ENCODE measurements around the genes UBE2L5, TEX26 and N4BP2L2.

DNA sequence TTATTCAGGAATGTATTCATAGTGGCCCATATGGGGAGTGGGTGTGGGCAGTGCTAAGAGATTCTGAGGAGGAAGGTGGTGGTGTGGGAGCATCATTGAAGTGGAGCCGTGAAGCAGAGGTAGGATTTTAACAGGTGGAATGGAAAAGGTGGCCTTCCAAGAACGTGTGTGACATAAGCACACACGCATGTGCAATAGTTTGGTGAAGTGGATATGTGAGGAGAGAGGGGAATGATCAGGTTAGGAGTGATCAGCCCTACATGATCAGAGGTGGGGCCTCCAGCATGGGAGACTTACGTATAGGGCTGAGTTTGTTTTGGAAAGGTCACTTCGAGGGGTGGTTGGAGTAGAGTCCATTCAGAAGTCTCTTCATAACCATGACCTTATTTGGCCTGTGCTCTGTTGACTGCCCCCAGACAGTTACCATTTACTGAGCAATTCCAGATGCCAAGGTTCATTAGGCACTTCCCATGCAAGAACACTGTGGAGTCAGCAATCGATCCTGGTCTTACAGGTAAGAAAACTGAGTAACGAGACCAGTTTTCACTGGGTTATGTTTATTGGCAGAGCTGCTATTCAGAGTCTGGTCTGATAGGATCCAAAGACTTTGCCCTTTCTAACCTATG is 134.5 kb downstream of the MTUS2 start:
- PRO-cap, result no peak
- RAMPAGE, long total RNA, 4 experiments, result no peak in any of the 4 experiments

DNA sequence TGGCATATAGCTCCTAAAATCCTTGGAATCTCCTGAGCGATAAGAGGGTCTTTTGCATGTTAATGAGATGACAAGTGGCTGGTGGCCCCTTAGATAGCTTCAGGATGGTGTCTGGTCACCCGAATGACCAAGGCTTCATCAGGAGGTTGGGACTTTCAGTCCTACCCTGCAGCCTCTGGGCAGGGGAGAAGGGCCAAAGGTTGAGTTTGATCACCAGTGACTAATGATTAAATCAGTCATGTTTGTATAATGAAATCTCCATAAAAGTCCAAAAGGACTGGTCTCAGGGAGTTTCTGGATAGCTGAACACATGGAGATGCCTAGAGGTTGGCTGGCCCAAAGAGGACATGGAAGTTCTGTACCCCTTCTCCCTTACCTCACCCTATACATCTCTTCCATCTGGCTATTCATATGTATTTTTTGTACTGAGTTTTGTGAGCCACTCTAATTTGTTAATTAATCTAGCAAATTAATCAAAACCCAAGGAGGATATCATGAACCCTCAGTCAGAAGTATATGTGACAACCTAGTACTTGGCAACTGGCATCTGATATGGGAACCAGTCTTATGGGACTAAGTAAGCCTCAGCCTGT is 316.3 kb downstream of the MTUS2 start:
- PRO-cap, result no peak
- RAMPAGE, long total RNA, 4 experiments, result no peak in any of the 4 experiments

- PRO-cap, result no peak
- RAMPAGE, long total RNA, 4 experiments, result start-site peak on the minus strand in 1 of 4 experiments, at chr13:29790565-29791526 at its widest, 9 to 18 reads per replicate
These were observed 59.7 kb downstream of the UBL3 start for GRCh38 chr13:29790484-29791423.

DNA sequence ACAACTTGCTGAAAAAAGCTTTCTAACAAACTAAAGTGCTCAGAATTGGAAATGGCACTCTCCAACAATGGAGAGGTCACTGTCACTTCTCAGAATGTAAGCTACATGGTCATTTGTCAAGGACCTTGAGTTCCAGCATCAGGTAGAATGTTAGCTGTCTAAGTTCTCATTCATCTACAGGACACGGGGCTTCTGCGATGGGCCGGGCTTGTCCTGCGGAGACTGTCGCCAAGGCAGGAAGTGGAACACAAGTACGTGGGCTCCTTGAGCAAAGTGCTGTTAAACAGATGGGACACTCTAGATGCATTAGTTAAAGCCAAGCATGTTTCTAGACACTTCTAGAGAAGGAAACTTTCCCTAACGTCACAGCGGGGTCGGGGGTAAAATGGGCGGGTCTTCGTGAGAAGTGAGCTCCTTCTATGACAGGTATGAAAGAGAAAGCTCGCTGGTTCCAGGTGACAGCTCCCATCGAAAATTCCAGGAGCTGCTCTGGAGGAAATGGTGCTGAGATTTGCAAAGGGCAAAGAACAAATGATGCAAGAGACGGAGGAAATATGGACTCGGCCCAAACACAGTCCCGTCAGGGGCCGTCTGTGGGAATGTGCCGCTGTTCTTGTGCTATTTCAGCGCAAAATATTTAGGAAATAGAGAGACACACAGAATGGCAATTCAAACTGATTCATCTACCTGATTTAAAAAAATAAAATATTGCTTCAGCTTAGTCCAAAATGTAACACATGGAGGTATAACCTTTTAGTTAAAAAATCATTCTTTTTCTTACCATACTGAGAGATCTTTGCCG is 104.1 kb upstream of the UBL3 start:
- PRO-cap, result no peak
- RAMPAGE, long total RNA, 4 experiments, result no peak in any of the 4 experiments

DNA sequence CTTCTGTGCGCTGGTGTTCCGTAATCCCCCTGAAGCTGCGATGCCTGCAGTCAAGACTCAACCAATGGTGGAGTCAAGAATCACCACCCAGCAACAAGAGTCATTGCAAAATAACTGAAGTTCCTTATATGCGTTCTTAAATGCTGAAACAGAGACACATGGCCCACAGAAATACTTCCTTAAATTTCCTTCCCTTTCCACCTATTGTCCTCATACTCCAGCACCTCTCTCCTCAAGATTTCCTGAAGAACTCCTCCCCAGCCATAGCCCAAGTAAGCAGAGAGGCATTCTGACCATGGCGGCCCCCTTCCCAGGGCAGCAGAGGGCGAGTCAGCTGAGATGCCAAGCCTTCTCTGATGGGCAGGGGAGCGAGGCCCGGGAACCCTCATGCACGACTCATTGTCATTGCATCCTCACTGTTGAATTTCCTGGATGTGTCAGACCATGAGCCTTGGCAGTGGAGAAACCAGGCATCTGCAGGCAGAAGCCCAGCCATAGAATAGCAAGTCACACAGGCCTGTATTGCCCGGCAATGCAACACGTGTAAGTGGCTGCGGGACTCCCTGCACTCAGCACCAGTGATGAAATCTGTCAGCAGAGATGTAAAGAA is 200.0 kb downstream of the KATNAL1 start:
- PRO-cap, result no peak
- RAMPAGE, long total RNA, 4 experiments, result no peak in any of the 4 experiments

DNA sequence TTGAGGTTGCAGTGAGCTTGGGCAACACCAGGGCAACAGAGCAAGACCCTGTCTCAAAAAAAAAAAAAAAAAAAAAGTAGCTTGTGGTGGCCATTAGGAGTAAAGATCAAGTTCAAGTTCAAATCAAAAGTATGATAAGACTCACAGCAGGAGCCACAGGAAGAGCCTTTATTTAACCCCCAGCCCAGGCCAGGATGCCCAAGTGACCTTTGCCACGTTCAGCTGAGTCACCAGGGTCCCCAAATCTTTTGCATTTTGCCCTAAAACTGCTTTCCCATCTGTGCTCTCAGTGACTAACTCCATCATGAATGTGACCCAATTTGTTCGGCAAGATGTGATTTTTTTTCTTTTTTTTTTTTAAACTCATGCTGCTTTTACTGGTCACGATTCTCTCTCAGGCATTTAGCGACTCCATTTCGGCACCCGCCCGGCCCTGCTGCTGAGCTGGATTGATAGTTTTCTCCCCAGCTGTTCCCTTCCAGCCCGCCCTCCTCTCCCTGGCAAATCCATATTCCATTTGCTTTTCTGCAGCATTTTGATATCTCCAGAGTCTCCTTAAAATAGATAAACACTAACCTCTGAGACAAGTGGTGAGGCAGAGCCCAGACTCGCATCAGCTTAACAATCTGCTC is 55.4 kb upstream of the KATNAL1 start:
- PRO-cap, result no peak
- RAMPAGE, long total RNA, 4 experiments, result no peak in any of the 4 experiments

DNA sequence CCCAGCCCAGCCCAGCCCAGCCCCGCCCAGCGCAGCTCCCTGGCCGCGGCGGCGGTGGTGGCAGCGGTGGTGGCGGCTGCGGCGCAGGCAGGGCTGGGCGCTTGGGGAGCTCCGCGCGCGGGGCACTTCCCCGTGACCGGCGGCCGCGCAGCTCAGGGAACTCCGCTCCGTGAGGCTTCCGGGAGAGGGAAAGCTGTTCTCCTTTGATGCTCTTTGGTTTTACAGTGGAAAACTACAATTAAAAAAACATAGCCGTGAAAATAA is at the start of gene UBE2L5:
Gene UBE2L5 (plus strand): TSS at position 160 of the 264 bp plus-strand sequence.
- PRO-cap, result bidirectional peak, plus-strand start at position 42 of the sequence, minus-strand start outside the sequence
- RAMPAGE, long total RNA, 4 experiments, result no peak in any of the 4 experiments

DNA sequence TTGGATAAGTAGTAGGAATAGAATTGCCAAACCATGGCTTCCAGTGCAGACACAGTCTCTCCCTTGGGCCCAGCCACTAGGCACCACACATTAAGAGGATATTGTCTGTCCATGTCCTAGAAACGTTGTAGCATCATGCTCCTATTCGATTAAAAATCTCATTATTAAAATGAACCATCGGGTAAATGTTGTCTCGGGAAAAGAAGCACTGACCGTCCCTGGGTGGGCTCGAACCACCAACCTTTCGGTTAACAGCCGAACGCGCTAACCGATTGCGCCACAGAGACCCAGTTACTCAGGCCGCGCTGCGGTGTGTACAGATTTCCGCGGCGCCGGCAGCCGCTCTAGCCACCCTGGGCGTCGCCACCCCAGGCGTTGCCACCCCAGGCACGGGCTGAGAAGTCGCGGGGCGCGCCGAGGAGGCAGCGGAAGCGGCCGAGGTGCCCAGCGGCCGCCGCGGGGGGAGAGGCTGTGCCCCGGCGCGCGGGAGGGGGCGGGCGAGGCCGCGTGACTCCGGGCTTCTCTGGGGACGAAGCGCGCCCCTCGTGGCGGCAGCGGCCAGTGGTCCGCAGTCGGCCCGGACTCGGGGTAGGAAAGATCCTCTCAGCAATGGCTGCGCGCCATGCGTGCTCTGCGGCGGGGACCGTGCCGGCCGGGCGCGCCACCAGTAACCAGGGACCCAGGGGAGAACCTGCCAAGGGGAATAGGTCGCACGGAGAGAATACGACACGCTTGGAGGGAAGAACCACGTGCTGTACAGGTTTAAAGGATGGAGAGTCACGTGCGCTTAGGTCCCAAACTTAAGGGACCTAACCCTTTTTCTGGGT is 56.2 kb downstream of the USPL1 start:
- PRO-cap, result bidirectional peak, plus-strand start at position 571 of the sequence, minus-strand start at position 293 of the sequence
- RAMPAGE, long total RNA, 4 experiments, result no peak in any of the 4 experiments

- PRO-cap, result no peak
- RAMPAGE, long total RNA, 4 experiments, result no peak in any of the 4 experiments
These were observed 53.5 kb upstream of the ALOX5AP start for GRCh38 chr13:30681710-30682293.

DNA sequence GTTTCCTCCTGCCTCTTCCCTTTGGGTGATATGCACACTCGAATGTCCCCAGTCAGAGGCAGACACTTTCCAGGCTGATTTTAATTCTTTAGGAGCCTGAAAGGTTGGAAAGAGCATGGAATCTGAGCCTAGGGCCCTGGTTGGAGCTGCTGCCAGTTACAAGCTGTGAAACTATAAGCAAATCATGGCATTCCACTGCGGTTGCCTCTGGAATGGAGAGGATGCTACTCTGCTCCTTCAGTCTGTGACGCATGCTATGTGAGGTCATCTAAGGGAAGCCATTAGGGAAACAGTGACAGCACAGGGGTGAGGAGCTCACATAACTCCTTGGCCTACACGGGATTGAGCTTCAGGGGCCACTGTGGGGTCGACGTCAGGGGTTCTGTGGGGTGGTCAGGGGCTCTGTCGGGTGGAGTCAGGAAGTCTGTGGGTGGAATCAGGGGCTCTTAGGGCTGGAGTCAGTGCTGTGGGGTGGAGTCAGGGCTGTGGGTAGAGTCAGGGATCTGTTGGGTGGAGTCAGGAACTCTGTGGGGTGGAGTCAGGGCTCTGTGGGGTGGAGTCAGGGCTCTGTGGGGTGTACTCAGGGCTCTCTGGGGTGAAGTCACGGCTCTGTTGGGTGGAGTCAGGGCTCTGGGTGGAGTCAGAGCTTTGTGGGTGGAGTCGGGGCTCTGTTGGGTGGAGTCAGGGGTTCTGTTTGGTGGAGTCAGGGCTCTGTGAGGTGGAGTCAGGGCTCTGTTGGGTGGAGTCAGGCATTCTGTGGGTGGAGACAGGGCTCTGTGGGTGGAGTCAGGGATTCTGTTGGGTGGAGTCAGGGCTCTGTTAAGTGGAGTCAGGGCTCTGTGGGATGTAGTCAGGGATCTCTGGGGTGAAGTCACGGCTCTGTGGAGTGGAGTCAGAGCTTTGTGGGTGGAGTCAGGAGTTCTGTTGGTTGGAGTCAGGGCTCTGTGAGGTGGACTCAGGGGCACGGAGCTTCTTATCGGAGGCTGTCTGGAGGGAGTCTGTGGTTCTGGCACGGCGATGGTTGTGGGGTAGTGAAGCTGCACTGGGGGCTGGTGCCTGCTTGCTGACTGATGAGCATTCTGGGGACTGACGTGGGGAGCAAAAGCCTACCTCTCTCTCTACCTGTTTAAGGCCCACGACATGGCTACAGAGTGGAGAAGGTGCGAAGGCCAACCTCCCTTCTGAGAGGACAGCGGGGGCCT is 35.7 kb upstream of the MEDAG start:
- PRO-cap, result no peak
- RAMPAGE, long total RNA, 4 experiments, result no peak in any of the 4 experiments

DNA sequence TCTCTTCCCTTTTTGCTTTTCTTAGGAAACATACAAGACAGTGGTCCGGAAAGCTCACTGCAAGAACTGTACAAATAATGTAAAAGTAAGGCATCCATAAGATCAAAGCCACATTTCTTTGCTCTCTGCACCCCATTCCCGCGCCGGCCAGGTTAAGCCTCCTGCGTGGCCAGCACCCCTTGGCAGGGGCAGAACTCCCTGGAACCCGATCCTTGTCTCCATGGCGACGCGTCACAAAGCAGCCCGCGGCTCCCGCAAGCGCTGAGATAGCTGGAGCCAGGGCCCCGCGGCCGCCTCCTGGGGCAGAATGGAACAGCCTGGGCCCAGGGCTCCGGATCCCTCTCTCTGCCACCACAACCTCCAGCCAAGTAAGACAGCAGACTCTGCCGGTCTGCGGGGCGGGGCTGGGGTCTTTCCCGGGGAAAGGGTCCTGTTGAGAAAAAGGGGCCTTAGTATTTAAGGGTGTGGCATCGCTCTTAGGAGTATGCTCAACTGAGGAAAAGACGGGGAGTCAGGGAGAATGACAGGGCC is at the start of gene TEX26:
Gene TEX26 (plus strand): TSS at position 248 of the 531 bp plus-strand sequence.
- PRO-cap, result no peak
- RAMPAGE, long total RNA, 4 experiments, result no peak in any of the 4 experiments

GRCh38 chr13:31045630-31046355 is 113.3 kb downstream of the TEX26 start:
- PRO-cap, result no peak
- RAMPAGE, long total RNA, 4 experiments, result no peak in any of the 4 experiments

DNA sequence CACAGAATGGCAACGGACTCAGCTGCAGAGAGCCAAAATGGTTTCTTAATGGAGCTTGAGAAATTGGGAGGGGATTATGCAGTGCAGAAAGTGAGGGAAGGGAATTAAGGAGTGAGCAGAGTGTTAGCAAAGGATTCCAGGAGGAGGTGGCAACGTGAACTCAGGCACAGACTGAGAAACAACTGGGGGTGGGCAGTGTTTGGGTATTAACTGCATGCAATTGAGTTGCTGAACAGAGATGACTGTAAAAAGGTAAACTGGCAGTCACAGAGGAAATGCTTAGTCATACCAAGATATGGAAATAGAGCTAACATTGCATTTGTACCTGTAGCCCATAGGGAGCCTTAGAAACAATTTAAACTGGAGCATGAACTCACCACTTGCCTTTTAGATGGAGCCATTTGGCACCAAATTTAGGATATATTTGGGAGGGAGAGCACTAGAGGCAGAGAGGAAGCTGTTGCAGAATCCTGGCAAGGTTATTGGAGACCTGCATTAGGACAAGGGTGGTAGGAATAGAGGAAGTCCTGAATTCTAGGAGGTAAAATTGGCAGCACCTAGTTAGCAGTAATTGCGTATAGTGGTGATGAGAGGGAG is 100.6 kb upstream of the FRY start:
- PRO-cap, result no peak
- RAMPAGE, long total RNA, 4 experiments, result no peak in any of the 4 experiments

GRCh38 chr13:32413107-32413688 is 14.7 kb downstream of the N4BP2L1 start:
- PRO-cap, result no peak
- RAMPAGE, long total RNA, 4 experiments, result no peak in any of the 4 experiments

DNA sequence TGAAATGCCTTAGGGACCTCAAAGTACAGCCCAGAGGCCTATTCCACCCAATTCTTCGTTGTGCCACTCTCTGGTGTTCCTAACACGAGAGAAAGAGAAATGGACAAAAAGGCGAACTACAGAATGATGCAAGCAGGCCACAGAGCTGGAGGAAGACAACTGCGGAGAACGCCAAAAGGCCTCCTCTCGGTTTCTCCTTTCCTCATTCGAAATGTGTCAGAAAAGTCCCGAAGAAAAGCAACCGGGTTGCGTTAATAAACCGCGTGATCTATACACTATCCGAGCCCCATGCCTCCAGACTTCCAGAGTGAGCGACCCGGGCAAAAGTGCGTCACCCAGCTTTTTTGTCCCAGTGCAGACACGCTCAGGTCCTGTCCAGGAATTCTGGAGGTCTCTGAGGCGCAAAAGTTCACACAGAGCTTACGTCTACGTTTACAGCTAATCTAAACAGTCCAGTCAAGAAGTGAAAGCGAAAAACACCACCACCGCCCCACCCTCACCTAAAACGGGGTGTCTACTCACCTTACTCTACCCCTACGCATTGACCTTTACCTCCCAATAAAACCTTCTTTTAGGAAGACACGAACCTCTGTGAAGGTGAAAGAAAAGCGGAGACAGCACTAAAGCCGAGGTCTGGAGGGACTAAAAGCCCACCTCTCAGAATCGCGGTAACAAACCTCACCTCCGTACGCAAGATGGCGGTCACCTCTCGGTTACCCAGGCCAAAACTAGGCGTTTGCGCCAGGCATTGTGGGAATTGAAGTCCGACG is at the start of gene N4BP2L2:
Gene N4BP2L2 (minus strand): TSS at position 700 of the 770 bp plus-strand sequence.
- PRO-cap, result unidirectional peak, plus-strand start at position 142 of the sequence; bidirectional peak, plus-strand start at position 305 of the sequence, minus-strand start at position 328 of the sequence; unidirectional peak, minus-strand start at position 697 of the sequence
- RAMPAGE, long total RNA, 4 experiments, result start-site peak on the minus strand in 4 of 4 experiments, centred at positions 678 to 695 of the sequence, 545 to 3,885 reads per replicate

GRCh38 chr13:32590221-32590696 is 4.0 kb downstream of the PDS5B start:
- PRO-cap, result no peak
- RAMPAGE, long total RNA, 4 experiments, result no peak in any of the 4 experiments

GRCh38 chr13:32764330-32764986 is 178.2 kb downstream of the PDS5B start:
- PRO-cap, result no peak
- RAMPAGE, long total RNA, 4 experiments, result start-site peak on the plus strand in 1 of 4 experiments, at chr13:32764453-32764565 at its widest, 20 reads per replicate

GRCh38 chr13:32774683-32775403 is 188.6 kb downstream of the PDS5B start:
- PRO-cap, result no peak
- RAMPAGE, long total RNA, 4 experiments, result no peak in any of the 4 experiments

GRCh38 chr13:32811391-32811942 is 204.8 kb upstream of the KL start:
- PRO-cap, result no peak
- RAMPAGE, long total RNA, 4 experiments, result no peak in any of the 4 experiments

- PRO-cap, result no peak
- RAMPAGE, long total RNA, 4 experiments, result no peak in any of the 4 experiments
These were observed 46.5 kb upstream of the KL start for GRCh38 chr13:32969769-32970163.

Measured in suprapubic skin (tissue), 4 donors.